GM23338 (cell line): ENCODE measurements around a stretch of chr12.

DNA sequence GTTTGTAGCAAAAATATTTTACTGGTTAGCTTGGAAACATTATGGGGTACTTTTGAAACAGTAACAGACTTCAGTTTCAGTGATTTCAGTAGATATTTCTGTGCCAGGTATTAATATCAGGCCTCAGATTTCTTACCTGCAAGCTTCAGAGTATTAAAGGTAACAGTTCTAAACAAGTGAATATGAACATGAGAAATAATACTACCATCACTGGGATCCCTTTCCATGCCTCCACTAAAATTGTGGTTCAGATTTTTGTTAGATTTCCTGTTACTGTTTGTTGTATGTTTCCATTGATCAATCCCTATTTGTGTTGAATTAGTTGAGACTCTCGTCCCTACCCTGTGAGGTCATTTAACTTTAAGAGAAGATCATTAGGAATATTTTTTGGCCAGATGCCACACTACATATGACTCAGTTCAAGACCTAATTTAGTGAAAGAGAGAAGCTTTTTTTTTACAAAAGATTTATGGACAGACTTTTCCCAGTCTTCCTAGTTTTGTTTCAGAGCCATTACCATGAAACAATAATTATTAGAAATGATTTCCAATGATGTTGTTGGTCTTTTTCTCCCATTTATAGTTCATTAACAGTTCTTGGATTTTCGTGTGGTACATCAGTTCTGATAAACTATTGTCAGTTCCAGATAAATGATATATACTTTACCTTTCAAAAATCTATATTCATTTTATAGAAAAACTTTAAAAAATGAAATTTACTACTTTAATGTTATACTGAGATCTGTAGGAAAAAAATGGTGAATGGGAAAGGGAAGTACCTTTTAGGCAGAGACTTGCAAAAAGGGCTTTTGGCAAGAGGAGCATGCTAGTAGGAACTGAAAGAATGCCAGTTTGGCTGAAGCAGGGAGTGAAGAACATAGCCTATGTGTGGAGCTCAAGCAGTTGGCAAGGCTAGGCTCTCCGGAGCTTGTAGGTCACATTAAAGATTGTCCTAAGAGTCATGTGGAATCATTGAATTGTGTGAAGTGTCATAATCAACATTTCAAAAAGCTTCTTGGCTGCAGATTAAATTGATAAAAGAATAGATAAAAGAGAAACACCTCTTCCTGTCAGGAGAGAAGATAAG lies 35.6 kb downstream of the CPSF6 start:
- PRO-cap, result unidirectional peak, plus-strand start at position 583 of the sequence; unidirectional peak, plus-strand start at position 771 of the sequence
- RAMPAGE, long total RNA, result no peak

DNA sequence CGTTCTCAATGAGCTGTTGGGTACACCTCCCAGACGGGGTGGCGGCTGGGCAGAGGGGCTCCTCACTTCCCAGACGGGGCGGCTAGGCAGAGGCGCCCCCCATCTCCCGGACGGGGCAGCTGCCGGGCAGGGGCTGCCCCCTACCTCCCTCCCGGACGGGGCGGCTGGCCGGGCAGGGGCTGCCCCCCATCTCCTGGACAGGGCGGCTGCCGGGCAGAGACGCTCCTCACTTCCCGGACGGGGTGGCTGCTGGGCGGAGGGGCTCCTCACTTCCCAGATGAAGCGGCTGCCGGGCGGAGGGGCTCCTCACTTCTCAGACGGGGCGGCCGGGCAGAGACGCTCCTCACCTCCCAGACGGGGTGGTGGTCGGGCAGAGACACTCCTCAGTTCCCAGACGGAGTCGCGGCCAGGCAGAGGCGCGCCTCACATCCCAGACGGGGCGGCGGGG lies 28.1 kb downstream of the MYRFL start:
- PRO-cap, result no peak
- RAMPAGE, long total RNA, result no peak

GRCh38 chr12:69987700-69988264 lies 162.8 kb downstream of the MYRFL start:
- PRO-cap, result no peak
- RAMPAGE, long total RNA, result no peak

- PRO-cap, result no peak
- RAMPAGE, long total RNA, result no peak
These were observed 7.2 kb downstream of the CNOT2 start for GRCh38 chr12:70250262-70251037.

DNA sequence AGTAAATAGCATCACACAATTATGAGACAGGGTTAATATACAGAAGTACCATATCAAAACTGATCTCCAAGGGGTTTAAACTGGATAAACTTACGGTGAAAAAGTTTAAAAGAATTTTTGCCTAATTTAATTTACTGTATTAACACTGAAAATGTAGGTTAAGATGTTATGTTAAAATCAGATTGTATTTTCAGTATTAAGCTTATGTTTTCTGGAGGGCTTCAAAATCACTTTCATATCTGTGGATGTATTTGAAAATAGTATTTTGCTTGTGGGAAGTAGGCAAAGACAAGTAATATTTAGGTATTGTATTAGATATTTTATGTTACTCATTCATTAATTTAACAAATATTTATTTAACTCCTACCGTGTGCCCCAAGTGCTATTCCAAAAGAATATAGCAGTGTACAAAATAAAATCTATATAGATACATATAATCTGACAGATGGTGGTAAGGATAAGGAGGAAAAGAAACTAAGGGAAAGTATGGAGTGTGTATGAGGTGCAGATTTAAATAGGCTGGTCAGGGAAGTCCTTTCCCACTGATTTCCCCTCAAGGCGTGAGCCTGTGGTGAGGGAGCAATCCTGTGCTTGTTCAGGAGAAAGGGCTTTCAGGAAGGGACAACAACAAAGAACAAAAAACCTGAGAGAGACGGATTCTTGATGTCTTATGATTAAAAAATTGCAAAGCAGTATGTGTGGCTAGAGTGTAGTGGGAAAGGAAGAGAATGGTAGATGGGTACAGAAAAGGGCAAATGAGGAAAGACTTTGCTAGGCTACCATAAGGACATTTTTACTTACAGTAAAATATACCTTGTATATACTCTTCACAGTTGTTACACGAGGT lies 15.2 kb downstream of the CNOT2 start:
- PRO-cap, result no peak
- RAMPAGE, long total RNA, result no peak

DNA sequence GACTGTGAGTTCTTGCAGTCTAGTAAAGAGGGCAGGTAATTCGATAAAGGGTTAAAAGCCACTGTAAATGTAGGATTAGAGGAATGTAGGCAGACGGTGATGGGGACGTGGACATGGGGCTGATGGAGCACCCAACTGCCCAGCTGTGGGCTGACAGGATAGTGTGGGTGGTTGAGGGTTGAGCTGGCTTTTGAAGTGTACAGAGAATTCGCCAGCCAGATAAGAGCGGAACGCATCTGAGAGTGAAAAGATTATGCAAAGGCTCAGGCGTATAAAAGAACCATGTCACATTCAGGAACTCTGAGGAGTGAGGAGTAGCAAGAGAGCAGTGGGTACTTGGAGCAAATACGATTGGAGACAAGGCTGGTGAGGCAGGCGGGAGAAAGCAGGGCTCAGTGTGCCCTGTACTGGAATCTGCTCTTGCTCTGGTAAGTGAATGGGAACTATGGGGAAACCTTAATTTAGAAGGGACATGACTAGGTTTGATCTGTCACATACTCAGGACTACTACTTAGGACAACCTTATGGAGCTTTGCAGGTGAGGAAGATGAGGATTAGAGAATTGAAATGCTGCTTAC lies 87.1 kb downstream of the PTPRB start:
- PRO-cap, result no peak
- RAMPAGE, long total RNA, result no peak

DNA sequence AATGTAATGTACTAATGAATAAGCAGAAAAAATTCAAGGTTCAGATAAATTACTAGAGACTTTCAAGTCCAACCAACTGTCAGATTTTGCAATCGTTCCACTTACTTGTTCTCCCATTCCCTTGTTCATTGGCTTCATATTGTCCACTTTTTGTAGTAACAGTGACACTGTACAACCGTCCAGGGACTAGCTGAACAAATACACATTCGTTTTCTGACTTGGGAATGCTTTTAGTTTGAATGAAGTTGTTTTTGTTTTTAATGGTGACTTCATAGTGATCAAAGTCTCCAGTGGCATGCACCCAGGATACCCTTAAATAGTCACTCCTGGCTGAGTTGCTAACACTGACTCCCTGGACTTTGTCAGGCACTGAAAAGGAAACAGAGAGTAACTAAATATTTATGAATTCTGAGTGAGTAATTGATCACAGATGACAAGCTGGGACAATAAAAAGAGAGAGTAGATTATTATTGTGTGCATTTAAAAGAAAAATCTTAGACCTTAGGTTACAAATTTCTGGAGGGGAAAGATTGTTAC lies 65.4 kb downstream of the PTPRB start:
- PRO-cap, result no peak
- RAMPAGE, long total RNA, result no peak

- PRO-cap, result no peak
- RAMPAGE, long total RNA, result no peak
These were observed 1.5 kb downstream of the PTPRB start for GRCh38 chr12:70635609-70636259.

DNA sequence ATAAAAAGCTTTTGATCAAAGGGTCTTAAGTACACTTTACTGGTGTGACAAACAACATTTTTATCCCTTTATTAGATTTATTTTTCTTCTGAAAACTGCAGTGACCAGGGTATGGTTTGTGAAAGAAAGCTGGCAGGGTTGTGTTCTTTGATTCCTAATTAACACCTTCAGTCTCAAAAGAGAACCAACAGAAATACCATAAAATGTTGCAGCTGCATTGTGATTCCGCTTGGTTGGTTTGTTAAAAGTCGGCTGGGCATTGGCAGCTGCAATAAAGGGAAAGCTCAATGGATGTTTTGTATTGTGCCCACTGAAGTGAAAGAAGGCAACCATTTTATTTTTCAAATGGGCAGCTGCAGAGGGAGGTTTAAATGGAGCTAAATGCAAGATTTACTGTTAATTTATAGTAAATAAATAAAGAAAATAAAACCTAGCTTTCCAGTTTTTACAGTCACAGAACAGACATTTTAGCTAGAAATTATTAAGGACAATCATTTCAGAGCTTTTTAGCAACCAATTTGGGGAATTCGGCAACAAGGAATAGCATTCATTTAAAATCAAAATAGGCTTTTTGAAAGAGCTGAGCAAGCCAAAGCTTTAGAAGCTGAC lies 16.8 kb downstream of the LGR5 start:
- PRO-cap, result no peak
- RAMPAGE, long total RNA, result no peak

- PRO-cap, result no peak
- RAMPAGE, long total RNA, result no peak
These were observed 53.9 kb downstream of the ZFC3H1 start for GRCh38 chr12:71609791-71610201.

GRCh38 chr12:71639439-71639923 lies 24.2 kb downstream of the ZFC3H1 start:
- PRO-cap, result no peak
- RAMPAGE, long total RNA, result no peak

GRCh38 chr12:71650765-71651678 lies 12.6 kb downstream of the ZFC3H1 start:
- PRO-cap, result no peak
- RAMPAGE, long total RNA, result no peak

DNA sequence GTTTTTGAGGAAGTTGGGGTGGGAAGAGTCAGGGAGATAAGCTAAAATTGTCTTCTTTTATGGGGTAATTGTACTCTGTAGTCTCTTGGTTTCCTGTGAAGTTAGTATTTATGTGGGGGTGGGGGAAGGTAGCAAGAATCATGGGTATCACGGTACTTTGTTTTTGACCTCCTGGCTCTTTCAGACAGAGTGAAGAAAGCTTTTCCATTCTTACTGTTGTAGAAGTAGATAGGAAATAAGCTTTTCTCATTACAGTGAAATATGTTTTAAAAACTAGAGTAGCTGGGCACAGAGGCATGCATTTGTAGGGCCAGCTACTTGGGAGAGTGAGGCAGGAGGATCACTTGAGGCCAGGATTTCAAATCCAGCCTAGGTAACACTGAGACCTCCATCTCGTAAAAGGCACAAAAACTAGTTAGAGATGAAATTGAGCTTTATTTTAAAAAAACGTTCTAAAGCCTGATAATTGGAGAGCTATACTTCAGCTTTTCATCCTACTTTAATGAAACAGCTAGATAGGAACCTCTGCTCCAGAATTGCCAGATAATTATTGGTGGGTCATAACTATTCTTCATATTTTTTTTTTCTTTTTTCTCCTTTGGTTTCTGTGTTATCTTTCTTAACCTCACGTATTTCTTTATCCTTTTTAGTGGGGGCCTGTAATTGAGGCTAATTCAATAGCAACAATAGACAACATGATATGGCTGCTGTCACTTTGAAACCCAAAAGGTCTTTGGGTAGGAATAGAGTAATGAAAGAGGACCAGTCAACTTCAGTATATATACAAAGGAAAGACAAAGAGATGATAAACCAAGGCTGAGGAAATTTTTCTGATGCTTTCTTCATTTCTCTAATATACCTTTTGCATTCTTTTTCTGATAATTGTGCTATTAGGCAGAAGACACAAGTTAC lies 33.3 kb downstream of the RAB21 start:
- PRO-cap, result no peak
- RAMPAGE, long total RNA, result no peak

GRCh38 chr12:71894525-71895094 lies 44.0 kb upstream of the TPH2 start:
- PRO-cap, result no peak
- RAMPAGE, long total RNA, result no peak

DNA sequence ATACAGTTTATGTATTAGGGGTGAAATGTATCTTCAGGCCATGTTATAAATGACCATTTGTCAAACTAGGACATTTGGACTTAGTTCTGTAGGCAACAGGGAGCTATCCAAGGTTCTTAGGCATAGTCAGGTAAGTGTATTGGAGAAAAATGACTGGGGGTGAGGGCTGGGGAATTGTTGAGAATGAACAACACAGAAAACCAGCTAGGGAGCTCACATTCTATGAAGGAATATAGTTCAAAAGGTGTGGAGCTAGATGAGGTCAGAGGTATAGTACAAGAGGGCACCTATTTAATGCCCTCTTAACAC lies 42.6 kb downstream of the TPH2 start:
- PRO-cap, result no peak
- RAMPAGE, long total RNA, result no peak

- PRO-cap, result no peak
- RAMPAGE, long total RNA, result no peak
These were observed 148.4 kb downstream of the TPH2 start for GRCh38 chr12:72087022-72087461.

DNA sequence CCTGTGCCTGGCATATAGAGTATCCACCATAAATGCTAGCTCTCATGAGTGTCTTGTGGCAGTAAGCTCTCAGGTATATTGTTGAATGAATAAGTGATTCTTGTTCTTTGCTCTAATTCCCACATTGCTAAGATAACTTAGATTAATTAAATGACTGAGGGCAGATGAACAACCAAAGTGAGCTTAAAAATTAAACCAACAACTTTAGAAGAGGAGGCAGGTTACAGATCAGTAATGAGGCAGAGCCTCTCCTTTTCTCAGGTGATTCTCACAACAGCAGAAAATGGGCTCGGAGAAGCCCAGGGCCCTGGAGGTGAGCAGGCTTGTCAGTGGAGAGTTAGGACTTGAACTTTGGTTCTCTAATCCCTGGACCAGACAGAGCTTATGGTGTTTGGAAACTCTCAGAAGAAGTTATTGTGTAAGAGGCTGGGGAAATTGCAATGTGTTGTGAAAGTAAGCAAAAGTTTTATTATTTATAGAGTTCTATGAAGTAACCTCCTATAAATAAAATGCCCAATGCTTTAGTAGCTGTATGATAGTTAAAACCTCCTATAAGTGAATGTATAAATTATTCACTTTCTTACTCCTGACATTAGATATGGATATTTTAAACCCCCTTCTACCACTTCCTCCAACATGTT lies 2.8 kb downstream of the TRHDE start:
- PRO-cap, result no peak
- RAMPAGE, long total RNA, result no peak

- PRO-cap, result bidirectional peak, plus-strand start at chr12:74509157, minus-strand start at chr12:74509003; unidirectional peak, minus-strand start at chr12:74509334; unidirectional peak, minus-strand start at chr12:74509542
- RAMPAGE, long total RNA, result no peak
These were observed 28.6 kb upstream of the ATXN7L3B start for GRCh38 chr12:74508660-74509803.

GRCh38 chr12:74586362-74587083 lies 48.9 kb downstream of the ATXN7L3B start:
- PRO-cap, result no peak
- RAMPAGE, long total RNA, result no peak

GRCh38 chr12:75665955-75666747 lies 154.7 kb upstream of the KRR1 start:
- PRO-cap, result no peak
- RAMPAGE, long total RNA, result no peak